ENCODE results near the gene SIPA1L2.

GRCh38 chr1:230487642-230488391 is 61.7 kb upstream of the PGBD5 start:
- PRO-cap: no peak
- RAMPAGE, long total RNA, 4 experiments: no peak in any of the 4 experiments

DNA sequence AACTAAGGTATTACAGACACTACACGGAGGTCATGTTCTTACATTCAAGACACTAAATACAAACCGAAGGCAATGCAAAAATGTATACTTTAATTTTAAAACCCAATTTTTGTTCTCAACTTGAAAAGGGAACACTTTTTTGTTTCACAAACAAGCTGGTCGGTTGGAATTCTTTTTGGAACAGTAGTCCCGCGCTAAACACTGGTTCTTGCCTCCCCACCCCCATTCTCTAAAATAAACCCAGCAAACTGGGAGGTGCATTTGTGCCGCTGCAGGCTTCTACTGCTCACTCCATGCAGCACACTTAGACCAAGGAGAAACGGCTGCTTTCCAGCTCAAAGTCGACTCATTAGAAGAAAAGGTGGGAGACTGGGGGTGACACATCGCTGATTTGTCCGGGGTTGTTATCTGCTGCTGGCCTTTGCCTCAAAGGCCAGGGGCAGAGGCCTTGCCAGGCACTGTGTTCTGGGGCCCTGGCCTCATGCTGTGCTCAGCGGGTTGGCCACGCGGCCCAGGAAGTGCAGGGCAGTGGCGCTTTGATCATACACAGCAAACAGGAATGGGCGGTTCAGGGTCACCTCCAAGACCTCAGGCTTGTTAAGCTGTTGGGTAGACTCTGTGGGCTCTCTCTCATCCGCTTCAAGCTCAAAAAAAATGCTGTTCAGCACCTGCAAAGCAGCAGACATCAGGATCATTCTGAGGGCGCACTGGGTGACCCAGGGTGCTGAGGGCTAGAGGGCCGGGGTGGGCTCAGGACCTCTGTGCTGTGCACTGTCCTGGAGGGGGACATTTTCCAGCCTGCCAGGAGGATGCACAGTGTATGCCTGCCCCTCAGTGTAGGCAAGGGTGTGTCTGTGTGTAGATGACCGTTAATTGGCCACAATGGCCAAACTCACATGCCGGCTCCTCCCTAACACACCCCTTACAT is 11.0 kb downstream of the AGT start:
- PRO-cap: no peak
- RAMPAGE, long total RNA, 4 experiments: no peak in any of the 4 experiments

DNA sequence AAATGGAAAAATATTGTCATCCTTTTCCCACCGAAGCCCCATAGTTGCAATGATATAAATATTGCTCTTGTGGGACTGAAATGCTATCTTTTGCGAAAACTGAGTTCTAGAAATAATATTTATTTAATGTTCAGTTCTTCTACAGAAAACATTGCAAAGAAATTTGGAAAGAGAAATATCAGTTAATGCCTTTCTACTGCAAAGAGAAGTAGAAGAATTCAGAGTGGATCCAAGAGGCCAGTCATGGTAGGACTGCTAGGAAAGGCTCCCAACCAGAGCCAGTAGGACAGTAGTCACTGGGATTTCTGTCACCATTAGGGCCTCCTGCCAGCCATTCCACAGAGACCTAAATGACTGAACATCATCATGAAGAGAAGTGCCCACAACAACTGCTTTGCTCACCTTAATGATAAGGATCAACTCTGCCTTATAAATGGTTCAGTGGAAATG is 11.7 kb upstream of the AGT start:
- PRO-cap: no peak
- RAMPAGE, long total RNA, 4 experiments: no peak in any of the 4 experiments

- PRO-cap: bidirectional peak, plus-strand start at chr1:230859203, minus-strand start at chr1:230859190
- RAMPAGE, long total RNA, 4 experiments: no peak in any of the 4 experiments
These were observed 9.2 kb downstream of the C1orf198 start for GRCh38 chr1:230858661-230859940.

- PRO-cap: no peak
- RAMPAGE, long total RNA, 4 experiments: no peak in any of the 4 experiments
These were observed 53.9 kb upstream of the C1orf198 start for GRCh38 chr1:230922048-230922796.

GRCh38 chr1:231162870-231163694 is 1.2 kb downstream of the TRIM67 start:
- PRO-cap: no peak
- RAMPAGE, long total RNA, 4 experiments: no peak in any of the 4 experiments

DNA sequence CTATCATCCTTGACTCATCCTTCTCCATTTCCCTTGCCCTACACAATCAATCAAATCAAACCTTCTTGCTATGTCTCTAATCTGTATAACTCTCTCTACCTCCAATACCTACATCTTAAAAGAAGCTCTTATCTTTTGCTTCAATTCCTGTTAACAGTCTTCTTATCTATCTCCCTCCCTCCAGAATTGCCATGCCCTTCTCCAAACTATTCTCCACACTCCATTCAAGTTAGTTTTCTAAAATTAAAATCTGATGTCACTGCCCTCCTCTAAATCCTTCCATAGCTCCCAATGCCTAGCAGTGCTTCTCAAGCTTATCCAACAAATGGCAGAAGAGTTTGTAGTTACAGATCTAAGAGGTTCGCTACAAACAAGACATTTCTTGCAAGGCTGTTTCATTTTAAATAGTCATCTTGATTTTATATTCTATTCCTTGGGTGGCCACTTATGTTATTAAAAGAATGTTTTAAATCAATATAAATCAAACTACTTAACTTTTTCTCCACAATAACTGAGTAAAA is 25.2 kb downstream of the EGLN1 start:
- PRO-cap: no peak
- RAMPAGE, long total RNA, 4 experiments: no peak in any of the 4 experiments

DNA sequence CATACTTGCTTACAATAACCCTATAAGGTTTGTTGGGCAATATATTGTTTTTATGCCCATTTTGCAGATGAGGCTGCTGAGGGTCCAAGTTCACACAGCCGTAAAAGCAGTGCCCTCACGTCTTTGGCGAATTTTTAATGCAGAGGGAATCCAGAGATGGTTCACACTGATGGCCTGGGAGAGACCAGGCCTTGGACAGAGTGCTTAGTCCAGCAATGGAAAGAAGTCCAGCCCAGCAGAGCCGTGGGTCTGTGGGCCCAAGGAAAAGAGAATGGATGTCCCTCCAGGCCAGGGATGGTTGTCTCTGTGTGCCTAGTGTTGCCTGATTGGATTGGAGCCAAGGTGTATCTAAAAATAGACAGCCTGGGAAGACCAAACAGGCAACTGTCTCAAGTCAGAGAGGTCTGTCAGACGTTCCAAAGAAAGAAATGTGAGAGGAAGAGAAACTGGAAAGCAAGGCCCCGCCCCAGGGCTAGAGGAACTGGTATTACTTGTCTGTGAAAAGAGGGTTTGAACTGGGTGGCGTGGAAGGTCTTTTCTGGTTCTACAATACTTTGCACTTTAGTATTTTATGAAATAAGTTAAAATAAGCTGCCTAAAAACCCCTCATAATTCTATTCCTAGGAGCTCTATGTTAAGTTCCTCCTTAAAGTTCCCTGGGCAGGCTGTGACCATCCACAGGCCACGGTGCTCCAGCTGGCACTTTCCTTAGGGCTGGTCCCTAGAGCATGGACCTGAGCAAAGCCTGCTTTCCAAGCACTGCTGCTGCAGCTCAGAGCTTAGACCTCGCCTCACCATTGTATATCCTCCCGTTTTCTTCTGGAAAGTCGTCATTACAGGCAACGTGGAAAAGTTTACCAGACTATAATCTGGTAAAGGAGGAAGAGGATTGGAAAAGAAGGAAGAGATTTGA is 151.5 kb downstream of the DISC1 start:
- PRO-cap: no peak
- RAMPAGE, long total RNA, 4 experiments: no peak in any of the 4 experiments

DNA sequence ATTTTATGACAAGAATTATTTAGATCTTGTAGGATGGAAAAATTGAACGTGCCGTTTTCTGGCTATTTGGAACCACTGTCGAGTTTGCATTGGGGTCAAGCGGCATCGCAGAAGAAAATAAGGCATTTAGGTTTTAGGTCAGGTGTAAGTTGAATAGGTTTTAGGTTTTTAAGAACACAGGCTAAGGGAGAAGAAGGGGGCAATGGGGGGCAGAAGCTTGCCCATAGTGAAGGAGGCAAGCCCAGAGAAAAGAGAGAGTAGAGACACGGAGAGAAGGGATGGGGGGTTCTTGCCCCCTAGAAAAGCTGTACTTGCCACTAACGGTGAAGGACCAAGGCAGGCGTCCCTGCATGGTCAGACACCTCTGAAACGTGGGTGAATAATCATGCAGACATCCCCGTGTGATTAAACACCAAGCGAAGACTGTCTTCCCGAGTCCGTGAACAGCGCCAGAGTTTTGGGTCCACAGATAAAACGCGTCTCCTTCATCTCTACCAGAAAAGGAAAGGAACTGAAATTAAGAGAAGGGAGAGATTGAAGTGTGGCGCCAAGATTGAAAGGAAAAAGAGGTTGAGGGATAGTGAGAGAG is 208.0 kb downstream of the DISC1 start:
- PRO-cap: no peak
- RAMPAGE, long total RNA, 4 experiments: no peak in any of the 4 experiments

GRCh38 chr1:232548470-232549249 is 81.3 kb downstream of the SIPA1L2 start:
- PRO-cap: no peak
- RAMPAGE, long total RNA, 4 experiments: no peak in any of the 4 experiments

DNA sequence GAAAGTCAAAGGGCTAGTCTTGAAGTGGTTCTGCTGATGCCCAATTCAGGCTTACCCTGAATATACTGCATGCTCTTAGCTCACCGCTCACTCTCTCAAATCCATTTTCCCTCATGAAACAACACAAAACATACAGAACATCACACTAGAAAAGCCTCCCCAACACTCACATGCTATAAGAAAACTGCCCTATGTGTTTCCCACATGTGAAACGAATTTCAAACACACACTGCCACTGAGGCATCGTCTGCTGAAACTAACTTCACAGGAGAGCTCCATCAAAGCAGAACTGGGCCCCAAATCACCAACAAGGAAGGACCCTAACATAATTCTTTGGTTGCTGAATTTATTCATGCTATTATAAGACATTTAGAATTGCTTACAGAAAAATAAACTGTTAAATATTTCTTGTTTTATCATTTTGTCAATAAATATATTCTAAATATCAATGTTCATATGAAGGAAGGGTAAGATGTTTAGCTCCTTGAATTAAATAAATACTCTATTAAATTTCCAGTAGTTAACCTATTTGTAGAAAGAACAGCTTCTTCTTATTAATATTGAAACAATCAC is 33.7 kb downstream of the SIPA1L2 start:
- PRO-cap: no peak
- RAMPAGE, long total RNA, 4 experiments: no peak in any of the 4 experiments

- PRO-cap: no peak
- RAMPAGE, long total RNA, 4 experiments: no peak in any of the 4 experiments
These were observed 29.5 kb downstream of the SIPA1L2 start for GRCh38 chr1:232600267-232601051.

DNA sequence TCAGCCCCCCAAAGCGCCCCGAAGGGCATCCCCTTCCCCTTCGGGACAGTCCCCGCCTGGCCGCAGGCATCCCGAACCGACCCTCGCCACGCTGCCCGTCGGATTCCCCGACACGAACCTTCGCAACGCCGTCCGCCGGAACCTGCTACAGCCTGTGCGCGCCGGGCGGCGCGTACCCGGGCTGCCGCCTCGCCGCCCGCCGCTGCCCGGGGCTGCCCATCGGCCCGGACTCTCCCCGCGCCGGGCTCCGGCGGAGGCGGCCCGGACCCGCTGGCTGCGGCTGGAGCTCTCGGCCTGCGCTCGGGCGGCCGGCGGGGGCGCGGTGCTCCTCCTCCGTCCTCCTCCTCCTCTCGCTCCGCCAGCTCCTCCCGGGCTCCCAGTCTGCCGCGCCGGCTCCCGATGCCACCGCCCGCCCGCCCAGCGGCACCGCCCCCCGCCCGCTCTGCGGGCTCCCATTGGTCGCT is at the start of gene SIPA1L2:
Gene SIPA1L2 (minus strand): TSS at position 383 of the 464 bp plus-strand sequence.
- PRO-cap: unidirectional peak, minus-strand start at position 156 of the sequence; bidirectional peak, plus-strand start outside the sequence, minus-strand start at position 376 of the sequence
- RAMPAGE, long total RNA, 4 experiments: no peak in any of the 4 experiments

- PRO-cap: no peak
- RAMPAGE, long total RNA, 4 experiments: no peak in any of the 4 experiments
These were observed 74.8 kb upstream of the SIPA1L2 start for GRCh38 chr1:232704684-232705274.

DNA sequence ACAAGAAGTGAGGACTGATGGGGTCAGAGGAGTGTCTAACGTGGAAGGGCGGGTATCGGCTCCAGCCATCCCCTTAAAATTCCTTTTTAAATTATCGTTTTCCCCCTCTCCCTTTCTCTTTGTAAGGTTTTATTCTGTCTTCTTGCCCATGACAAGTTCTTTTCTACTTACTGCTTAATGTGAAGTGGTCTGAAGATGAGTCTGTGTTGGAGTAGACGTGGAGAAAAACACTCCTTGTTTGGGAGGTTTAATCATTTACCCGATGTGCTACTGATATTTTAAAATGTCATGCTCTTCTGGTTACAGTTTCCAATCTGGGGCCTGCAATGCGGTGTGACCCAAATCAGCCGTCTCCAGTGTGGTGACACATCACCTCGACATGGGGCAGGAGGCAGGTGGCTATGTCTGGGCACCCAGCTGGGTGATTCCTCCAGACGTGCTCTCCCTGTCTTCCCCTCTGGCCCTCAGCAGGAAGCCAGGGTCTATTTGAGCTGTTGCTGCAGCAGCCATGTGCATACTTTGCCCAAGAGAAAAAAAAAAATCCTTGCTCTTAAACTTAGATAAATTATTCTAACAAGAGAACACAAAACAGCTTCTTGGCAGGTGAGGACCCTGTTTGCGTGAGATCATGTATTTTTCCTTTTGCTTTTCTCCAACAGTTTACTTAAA is 39.0 kb upstream of the MAP10 start:
- PRO-cap: bidirectional peak, plus-strand start outside the sequence, minus-strand start at position 459 of the sequence
- RAMPAGE, long total RNA, 4 experiments: no peak in any of the 4 experiments

- PRO-cap: unidirectional peak, minus-strand start at chr1:232767523
- RAMPAGE, long total RNA, 4 experiments: no peak in any of the 4 experiments
These were observed 37.9 kb upstream of the MAP10 start for GRCh38 chr1:232767310-232767762.

DNA sequence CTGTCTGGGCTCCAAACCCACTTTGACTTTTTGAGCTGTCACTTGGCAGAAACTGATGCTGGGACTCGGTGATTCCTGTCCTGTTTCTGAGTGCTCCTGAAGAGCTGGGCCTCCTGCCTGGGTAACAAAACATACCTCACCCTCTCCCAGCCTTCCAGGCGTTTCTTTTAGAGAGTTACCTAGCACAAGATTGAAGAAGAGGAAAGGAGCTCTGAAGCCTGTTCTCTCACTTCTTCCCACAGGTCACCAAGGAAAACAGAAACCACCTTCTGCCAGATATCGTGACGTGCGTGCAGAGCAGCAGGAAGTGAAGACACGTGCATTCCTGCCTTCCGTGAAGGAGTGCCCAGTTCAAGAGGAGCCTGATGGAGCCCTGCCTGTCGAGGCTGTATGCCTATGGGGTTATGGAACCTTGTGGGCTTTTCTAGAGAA is 27.5 kb downstream of the NTPCR start:
- PRO-cap: no peak
- RAMPAGE, long total RNA, 4 experiments: no peak in any of the 4 experiments

DNA sequence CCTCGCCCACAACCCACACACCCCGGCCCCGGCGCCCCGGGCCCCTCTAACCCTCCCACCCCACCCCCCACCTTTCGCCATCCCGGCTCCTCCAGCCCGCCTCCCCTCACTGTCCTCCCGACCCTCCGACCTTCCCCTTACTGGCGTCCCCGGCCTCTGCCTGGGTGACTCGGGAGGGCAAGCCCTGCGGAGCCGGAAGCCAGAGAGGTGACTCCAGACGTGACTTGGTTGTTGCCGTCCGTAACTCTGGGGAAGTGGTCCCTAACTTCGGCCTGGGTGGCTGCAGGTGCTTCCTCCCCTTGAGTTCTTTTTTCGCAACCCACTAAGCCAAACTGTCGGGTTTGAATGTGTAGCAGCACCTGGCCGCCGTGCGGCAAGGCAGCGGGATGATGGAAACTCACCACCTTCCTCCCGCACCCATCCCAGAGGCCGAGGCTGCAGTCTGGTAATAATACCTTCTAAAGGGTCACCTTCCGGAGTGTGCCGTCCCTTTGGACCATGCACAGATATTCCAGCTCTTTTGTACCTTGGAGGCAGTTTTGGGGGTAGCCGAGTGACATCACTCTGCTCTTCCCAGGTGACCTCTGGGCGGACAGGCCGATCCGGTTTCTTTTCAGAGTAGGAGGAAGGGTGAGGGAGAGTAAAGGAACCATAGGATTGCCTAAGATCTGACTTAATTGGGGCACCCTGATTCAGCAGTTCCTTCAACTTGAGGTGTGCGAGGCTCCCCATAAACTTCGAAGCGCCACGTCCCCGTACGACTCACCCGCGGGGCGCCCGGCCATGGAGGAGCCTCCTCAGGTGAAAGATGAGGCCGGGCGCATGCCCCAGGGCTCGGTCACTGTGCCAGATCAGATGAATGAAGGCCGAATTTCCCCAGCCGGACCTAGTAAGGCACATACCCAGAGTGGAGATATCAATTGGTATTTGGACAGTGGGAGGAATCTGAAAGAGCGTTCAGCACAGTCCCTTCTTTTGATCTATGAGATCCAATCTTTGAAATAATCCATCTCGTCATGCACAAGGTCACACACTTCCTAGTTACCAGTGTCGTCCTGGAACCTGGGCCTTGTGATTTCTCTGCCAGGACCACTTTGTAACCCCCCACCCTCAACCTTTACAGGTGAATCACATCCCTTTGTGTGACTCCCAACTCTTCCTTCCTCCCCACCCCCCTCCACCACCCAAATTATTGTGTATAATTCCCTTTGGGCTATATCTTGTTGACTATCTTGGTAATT is 1.1 kb downstream of the KCNK1 start:
- PRO-cap: bidirectional peak, plus-strand start at position 760 of the sequence, minus-strand start at position 586 of the sequence
- RAMPAGE, long total RNA, 4 experiments: no peak in any of the 4 experiments

GRCh38 chr1:234326696-234327004 is 46.6 kb upstream of the COA6 start:
- PRO-cap: no peak
- RAMPAGE, long total RNA, 4 experiments: no peak in any of the 4 experiments

GRCh38 chr1:234502559-234503209 is 23.7 kb upstream of the TARBP1 start:
- PRO-cap: no peak
- RAMPAGE, long total RNA, 4 experiments: no peak in any of the 4 experiments

All from esophagus squamous epithelium (tissue), 4 donors.